Cytotoxic T cell (primary cell): ENCODE measurements around the gene GMNC.

DNA sequence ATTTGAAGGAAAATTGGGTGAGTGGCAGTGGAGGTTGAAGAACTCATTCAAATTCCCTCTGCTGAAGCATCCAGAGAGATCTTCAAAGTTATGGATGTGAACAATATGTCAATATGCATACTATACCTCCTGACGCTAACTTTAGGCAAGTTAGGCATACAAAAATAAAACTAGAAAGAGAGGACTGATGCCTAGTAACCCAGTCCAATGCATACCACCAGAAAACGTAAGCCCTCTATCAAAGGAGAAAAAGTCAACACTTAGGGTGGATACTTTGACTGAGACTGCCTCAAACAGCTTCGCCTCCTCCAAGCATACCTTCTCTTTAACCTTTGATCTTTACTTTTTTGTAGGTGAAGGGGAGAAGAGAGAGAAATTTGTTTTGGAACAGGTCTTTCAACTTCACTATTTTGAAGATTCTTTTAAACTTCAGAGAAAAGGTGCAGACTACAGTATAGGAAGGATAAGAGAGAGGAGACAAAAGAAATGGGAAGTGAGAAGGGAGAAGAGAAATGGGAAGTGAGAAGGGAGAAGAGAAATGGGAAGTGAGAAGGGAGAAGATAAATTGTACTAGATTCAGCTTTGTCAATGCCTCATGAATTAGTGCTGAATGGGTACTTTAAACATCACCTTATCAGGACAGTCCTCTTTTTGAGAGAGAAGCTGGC, 1.2 kb downstream of the P3H2 start:
- PRO-cap, 2 experiments, result no peak in any of the 2 experiments

GRCh38 chr3:190229608-190230406, 92.4 kb downstream of the CLDN1 start:
- PRO-cap, 2 experiments, result no peak in any of the 2 experiments

GRCh38 chr3:190307234-190307821, 14.9 kb downstream of the CLDN1 start:
- PRO-cap, 2 experiments, result no peak in any of the 2 experiments

- PRO-cap, 2 experiments, result no peak in any of the 2 experiments
These were observed 12.8 kb downstream of the CLDN1 start for GRCh38 chr3:190309475-190309852.

DNA sequence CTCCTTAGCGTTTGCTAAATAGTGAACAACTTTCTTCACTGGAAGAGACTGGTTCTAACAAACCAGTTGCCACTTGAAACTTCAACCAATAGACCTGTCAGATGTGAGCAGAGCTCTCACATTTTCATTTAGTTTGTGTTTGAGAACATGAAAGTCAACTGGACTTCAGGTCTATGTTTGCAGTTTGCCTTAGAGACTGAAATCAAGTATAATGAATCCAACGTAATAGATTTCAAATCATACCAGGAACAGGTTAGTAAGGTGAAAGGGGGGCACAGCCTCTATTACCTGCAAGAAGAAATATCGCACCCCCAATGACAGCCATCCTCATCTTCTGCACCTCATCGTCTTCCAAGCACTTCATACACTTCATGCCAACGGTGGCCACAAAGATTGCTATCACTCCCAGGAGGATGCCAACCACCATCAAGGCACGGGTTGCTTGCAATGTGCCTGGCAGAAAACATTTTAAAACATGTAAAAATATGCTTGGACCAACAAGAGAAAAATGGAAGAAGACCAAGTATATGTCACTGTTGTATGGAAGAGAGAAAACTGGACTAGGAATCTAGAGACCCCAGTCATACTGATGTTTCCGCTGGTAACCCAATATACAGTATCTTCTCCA, 9.5 kb downstream of the CLDN1 start:
- PRO-cap, 2 experiments, result no peak in any of the 2 experiments

GRCh38 chr3:190325903-190326552, 3.8 kb upstream of the CLDN1 start:
- PRO-cap, 2 experiments, result no peak in any of the 2 experiments

GRCh38 chr3:190330707-190331558, 8.7 kb upstream of the CLDN1 start:
- PRO-cap, 2 experiments, result no peak in any of the 2 experiments

GRCh38 chr3:190386274-190386960, 1.5 kb upstream of the CLDN16 start:
- PRO-cap, 2 experiments, result no peak in any of the 2 experiments

GRCh38 chr3:190533258-190534005, 19.5 kb downstream of the IL1RAP start:
- PRO-cap, 2 experiments, result no peak in any of the 2 experiments

DNA sequence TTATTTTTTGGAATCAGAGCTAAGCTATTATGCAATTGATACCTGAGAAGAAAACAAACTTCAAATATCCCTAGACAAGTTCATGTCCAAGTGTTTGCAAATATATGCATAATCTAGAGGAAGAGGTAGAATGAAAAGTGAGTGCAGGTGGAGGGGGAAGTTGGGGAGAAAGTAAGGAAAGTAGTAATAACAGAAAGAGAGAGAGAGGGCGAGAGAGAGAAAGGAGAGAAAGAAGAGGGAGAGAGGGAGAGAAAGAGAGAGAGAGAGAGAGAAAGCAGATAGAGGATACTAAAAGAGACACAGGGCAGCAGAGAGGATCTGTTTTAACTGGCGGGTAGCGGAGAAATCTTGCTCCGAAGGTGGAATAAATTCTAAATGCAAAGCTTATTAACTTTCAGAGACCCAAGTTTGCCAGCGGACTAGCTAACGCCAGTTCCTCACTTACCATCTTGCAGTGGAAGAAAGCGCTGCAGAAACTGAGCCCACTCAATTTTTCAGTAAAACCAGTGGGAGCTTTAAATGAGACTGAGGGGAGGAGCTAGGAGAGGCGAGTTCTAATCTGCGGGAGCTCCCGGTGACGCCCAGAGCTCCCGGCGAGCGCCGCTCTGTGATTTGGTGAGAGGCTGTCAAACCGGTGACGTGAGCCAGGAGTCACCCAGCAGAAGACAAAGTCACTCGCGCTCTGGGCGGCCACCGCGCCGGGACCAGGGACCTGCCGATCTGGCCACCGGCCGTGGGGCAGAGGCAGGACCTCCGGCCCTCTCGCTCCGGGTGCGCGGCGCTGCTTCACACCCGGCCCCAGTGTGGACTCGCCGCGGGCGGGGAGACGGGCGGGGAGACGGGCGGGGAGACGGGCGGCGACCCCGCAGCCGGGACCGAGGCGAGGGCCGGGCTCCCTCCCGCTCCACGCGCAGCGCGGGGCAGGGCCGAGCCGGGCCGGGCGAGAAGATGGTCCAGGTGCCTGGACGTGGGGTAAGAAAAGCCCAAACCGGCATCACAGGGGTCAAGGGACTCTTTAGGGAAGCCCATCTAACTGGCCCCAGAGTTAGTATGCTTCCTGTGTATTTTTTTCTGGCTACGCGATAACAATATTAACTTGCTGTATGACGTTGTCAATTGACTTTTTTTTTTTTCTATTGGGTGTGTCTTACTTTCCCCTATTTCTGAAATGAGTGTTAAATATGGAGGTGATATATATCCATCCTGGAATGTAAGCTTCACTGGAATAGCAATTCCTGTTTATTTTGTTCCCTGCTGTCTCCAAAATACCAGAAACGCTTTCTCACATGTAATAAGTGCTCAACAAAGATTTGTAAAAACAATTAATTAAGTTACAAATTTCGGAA, at the start of gene GMNC:
Gene GMNC (minus strand): TSS at position 527 of the 1,346 bp plus-strand sequence.
- PRO-cap, 2 experiments, result no peak in any of the 2 experiments

DNA sequence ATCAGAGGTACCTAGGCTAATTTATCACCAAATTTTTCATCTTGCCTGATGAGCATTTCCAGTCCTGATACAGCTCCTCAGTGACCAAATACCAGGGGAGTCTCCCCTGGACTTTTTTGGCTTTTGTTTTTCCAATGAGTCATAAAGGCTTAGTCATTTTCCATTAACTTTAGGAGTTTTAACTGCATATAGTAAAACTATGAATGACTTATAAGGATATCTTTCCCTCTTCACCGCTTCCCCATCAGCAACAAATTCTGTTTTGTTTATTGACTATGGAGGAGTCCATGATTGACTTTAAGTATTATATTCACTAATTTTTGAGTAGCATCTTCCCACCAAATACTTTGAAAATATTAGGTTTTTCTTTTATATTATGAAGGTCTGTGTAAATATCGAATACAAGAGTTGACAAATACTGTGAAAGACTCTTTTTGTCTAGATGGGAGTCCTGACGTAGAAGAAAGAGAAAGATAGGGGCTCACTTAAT, 7.6 kb upstream of the UTS2B start:
- PRO-cap, 2 experiments, result no peak in any of the 2 experiments

- PRO-cap, 2 experiments, result no peak in any of the 2 experiments
These were observed 29.5 kb upstream of the PYDC2 start for GRCh38 chr3:191431454-191431896.

DNA sequence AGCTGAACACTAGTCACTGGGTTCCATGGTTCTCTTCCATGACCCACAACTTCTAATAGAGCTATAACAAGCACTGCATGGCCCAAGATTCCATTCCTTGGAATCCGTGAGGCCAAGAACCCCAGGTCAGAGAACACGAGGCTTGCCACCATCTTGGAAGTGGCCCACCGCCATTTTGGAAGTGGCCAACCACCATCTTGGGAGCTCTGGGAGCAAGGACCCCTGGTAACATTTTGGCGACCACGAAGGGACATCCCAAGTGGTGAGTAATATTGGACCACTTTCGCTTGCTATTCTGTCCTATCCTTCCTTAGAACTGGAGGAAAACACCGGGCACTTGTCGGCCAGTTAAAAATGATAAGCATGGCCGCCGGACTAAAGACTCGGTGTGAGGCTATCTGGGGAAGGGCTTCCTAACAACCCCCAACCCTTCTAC, 198.1 kb downstream of the PYDC2 start:
- PRO-cap, 2 experiments, result no peak in any of the 2 experiments

DNA sequence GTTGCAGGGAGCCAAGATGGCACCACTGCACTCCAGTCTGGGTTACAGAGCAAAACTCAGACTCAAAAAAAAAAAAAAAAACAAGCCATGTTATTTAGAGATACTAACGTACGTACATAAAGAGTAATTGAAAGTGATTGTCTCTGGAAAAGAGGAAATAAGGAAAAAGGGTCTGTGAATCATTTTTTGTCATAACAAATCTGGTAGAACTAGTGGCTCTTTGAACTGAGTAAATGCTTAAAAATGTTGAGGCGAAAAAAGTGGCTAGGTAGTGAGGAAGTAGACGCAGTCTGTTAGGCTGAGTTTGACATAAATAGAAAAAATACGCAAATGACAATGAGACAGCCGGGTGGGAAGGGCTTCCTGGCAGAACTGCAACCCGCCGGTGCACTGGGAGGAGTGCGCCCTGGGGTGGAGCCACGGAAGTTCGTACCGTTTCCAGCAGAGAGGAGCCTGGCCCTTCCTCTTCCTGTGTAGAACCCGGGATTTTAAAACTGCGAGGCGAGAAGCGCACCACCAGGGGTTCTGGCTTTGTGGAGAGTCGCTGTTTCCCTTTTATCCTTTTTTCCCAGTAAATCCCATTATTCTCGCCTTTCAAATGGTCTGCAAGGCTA, 602.5 kb downstream of the PYDC2 start:
- PRO-cap, 2 experiments, result no peak in any of the 2 experiments

DNA sequence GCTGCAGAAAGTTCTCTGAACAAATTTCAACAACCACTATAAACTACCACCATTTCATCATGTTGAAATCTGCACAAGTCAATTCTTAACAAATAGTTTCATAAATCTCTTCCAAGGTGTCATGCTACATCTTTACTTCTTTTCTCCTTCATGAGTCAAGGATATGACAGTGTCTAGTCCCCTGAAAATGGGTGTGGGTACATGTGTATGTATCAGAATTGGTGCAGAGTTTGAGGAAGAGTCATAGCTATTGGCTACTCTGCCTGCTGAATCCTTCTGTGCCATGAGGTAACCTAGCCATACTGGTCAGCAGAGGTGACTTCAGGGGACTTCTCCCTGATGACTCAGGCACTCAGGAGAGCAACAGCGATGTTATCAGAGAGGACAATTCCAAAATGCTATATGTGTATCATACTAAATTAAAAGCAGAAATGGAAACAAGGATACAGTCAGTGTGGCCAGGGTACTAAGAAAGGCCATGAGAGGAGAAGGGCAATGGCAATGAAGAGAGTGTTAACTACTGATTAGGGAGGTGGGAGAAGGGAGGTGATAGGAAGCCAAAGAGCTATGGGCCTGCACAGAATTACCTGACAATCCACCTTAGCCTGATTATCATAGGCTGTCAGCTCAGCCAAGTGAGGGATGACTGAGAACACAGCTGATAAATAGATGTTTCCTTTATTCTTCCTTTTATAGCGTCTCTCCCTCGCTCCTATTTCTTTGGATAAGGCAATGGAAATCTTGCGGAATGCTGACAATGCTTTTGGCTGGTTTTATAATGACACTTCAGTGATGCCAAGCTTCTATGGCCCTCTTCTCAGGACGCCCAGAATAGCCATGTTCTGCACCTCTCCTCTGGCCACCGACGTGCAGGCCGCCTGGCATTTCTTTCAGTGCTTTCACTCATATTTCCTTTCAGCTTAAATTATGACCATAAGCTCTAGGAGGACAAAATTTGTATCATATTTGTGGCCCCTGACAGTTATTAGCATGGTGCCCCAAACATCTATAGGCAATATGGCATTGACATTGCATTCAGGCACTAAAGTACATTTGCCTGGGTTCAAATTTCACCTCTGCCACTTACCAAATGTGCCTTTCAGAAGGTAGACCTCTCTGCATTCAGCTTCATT, 90.6 kb downstream of the FGF12 start:
- PRO-cap, 2 experiments, result no peak in any of the 2 experiments

DNA sequence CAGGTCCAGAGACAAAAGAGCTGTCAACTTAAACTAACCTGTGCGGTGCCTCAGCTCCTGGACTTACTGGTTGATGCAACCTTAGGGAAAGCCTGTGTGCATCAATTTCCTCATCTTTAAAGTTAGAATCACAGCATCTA, 2.1 kb downstream of the ATP13A4 start:
- PRO-cap, 2 experiments, result no peak in any of the 2 experiments

- PRO-cap, 2 experiments, result no peak in any of the 2 experiments
These were observed 179.3 kb downstream of the OPA1 start for GRCh38 chr3:193772218-193772880.

GRCh38 chr3:193826031-193826970, 233.3 kb downstream of the OPA1 start:
- PRO-cap, 2 experiments, result no peak in any of the 2 experiments

GRCh38 chr3:193828231-193829129, 235.5 kb downstream of the OPA1 start:
- PRO-cap, 2 experiments, result no peak in any of the 2 experiments

DNA sequence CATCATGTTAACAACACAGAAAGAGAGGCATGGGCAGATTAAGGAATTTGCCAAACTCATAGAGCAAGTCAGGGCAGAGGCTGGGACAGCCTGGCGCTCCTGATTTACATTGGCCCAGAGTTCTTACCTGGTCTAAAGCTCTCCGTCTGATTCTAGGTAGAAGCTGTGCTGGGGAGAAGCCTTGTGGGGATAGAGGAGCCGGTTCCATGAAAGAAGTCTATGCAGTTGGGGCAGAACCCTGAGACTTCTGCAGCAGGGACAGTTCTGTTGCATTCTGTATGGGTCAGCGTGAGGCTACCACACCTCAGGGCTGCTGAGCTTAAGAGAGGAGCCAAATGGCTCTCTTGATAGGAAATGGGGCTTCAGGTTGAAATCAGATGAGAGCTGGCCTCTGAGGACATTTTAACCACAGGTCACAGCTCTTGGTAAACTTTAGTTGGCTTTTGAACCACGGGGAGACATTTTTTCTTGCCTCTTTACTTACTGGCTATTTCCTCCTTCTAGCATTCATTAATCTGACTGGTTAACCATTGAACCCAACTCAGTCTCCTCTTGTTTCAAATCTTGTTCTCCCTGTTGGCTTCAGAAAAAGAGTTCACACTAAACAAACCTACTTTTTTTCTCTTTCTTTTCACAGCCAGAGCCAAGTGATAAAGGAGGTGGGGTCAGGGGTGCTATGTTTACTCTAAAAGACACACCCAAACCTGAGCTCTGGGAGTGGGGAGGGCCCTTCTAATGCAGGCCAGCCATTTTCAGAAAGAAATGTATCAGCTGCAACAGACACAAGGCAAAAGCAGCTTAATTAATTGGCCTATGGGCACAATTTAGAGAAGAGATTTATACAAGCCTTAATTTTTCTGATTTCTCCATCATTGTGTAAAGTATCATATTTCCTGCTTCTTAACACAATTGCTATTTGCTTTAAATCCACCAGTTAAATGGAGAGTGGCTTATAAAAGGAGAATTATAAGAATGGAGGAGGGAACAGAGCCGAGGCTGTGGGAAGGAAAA, 250.8 kb downstream of the OPA1 start:
- PRO-cap, 2 experiments, result no peak in any of the 2 experiments